Cardiac fibroblast (primary cell): ENCODE measurements around the genes C2orf42 and ANKRD53.

GRCh38 chr2:69750943-69751701, 9.2 kb downstream of the ANXA4 start:
- RRBS: no CpG with 5 or more reads among the region's 6 CpGs

DNA sequence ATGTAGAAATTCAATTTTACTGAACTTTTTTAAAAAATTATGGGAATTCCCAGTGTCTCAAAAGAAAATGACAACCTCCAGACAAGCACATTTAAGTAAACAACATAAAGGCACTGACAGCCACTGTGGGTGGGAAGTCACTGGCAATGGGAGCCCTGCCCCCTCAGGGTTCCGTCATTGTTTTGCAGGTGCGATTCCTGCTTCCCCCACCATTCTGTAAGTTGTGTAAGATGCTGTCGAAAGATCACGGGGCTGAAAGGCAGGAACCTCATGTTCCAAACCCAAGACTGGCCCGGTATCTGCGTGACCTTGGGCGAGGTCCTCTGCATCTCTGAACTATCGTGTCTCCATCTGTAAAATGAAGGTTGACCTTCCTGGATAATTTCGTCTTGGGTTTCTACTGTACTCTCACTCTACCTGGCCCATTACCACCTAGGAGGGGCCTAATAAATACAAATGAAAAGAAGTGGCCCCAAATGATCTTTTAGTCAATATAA, 15.8 kb upstream of the ASPRV1 start:
- RRBS: no CpG with 5 or more reads among the region's 9 CpGs

DNA sequence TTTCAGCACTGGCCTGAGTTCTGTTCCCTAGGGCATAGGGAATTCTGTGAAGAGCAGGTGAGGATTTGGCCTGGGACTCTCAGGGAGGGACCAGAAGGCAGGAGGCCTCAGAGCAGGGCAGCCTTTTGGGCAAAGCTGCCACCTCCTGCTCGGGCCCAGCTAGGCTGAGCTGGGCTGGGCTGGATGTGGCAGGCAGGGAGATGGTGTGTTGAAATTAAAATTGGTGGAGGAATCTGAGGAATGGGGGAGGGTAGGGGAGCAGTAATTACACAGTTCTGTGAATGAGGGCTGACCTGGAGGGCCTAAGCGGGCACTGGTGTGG, 21.9 kb upstream of the ASPRV1 start:
- RRBS: no CpG with 5 or more reads among the region's 2 CpGs

GRCh38 chr2:69985635-69986209, 24.3 kb upstream of the ASPRV1 start:
- RRBS: no CpG with 5 or more reads among the region's 11 CpGs

- RRBS: no CpG with 5 or more reads among the region's 4 CpGs
These were observed 52.4 kb upstream of the PCBP1 start for GRCh38 chr2:70034744-70035361.

DNA sequence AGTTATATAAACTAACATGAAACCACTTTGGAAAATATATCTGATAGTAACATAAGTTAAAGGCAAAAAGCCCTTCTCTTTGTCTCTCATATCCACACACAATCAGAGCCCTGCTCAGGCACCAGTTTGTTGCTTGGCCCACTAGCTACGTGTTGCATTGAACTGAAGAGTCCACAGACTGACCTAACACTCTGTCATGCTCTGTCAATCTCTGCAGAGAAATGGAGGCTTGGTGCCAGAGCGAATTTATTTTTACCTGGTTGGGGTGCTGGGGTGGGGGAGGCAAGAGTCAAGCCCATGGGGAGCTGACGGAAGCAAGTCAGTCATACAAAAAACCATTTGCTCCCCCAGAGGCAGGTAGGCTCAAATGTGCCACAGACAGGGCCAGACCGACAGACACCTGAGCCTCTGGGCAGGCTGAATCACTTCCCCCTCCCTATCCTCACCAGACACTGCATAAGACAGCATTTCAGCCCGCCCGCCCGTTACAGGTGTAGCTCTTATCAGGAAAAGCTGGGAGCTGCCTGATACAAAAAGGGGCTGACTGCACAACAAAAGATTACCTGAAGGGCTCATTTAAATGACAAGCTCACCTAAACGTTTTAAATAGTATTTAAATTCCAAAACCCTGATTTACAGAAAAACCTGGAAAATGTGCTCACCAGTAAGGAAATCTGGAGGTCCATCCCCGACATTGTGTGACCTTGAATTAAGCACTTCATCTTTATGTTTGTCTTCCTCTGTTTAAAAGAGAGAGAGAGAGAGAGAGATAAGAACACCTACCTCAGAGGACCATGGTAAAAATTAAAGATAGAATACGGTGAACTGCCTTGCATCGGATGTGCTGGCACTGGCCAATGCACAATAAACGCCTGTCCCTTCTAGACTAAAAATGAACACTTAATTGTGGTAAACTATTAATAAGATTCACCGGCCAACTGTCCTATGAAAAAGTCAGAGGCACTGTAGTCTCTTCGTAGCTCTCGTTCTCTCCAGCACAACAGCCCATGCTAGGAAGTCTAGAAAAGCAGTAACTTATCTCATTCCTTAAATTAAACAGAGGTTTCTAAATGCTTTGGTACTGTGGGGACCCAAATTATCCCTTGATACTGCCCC, 2.0 kb upstream of the PCBP1 start:
- RRBS: no CpG with 5 or more reads among the region's 15 CpGs

DNA sequence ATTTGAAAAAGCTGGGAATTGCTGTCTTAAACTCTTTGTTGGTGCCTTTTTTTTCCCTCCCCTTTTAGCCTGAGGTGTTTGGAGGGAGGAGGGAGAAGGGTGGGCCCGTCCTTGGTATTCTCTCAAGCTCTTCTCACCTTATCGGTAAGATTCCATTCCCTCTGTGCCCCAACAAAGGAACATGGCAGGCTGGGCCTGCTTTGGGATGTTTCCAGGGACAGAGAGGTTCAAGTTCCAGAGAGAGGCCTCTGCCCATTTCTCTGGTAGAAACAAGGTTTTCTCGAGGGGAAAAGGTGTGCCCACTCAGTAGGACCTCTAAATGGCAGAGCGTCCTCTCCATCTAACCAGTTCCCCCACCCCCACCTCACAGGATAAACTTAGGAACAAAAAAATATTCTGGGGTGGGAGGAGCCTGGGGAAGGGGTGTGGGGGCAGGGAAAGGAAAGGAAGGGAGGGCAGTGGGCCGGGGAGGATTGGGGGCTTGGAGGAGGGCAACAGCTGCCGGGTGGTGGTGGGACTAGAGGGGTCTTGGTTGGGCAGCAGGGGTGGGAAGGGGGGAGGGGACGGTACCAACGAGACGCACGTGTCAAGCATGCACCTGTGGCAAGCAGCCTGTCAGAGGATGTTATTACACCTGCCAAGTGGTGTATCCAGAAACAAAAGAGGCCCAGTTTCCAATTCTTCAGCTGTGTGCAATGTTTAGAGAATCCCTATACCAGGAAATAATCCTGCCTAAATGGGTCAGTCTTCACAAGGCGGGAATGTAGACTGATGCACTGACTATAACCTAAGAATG, 2.1 kb downstream of the PCBP1 start:
- RRBS: 0% methylated on average over 1 of the region's 11 CpGs

- RRBS: no CpG with 5 or more reads among the region's 7 CpGs
These were observed 2.9 kb downstream of the PCBP1 start for GRCh38 chr2:70089969-70090739.

GRCh38 chr2:70189961-70191200, at the start of gene C2orf42:
Gene C2orf42 (minus strand): TSS chr2:70191019.
- RRBS: 3% methylated on average over 20 of the region's 69 CpGs

GRCh38 chr2:70223557-70223864, 24.9 kb downstream of the TIA1 start:
- RRBS: no CpG with 5 or more reads among the region's 5 CpGs

GRCh38 chr2:70483699-70484337, 69.8 kb downstream of the TGFA start:
- RRBS: no CpG with 5 or more reads among the region's 1 CpG

DNA sequence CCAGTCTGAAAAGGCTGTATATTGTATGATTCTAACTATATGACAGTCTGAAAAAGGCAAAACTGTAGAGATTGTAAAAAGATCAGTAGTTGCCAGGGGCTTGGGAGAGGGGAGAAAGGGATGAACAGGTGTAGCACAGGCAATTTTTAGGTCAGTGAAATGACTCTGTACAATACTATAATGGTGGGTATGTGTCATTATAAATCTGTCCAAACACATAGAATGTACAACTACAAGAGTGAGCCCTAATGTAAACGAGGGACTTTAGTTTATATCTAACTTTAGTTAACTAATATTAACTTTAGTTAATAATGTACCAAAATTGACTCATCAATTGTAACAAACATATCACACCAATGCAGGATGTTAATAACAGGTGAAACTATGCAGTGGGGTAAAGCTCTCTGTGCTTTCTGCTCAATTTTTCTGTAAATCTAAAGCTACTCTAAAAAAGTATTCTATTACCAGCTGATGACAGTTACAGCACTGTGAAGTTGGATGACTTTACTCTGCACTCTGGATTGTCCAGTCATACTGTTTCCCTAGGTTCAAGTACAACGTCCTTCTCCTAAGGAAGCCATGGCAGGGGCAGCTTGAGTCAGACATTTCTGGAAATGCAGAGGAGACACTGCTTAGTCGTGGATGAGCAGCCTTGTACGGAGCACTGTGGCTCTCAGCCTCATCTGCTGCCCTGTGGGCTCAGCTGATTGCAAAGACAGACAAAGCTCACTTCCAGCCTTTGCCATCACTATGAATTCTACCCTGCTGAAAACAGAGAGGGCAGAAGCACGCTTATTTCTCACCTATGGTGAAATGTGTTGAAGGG, 26.1 kb downstream of the TGFA start:
- RRBS: no CpG with 5 or more reads among the region's 5 CpGs

DNA sequence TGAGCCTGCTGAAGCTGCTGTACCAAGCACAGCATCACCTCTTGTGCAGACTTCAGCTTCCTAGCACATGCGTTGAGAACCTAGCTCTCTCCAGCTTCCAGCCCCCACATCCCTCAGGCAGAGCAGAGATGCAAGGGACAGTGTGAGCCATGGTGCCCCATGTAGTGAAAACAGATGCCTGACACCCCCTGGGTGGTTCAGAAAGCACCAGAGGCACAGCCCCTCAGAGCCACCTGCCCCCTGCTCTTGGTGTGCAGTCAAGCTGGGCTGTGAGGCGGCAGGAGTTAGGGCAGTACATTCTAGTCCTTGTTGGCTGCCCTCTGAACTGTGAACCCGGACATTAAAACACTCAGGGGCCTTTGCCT, 52.7 kb downstream of the ADD2 start:
- RRBS: no CpG with 5 or more reads among the region's 3 CpGs

- RRBS: no CpG with 5 or more reads among the region's 3 CpGs
These were observed 16.1 kb upstream of the CD207 start for GRCh38 chr2:70851761-70852127.

GRCh38 chr2:70978207-70979360, at the start of gene ANKRD53:
Gene ANKRD53 (plus strand): TSS chr2:70978630.
- RRBS: 2% methylated on average over 21 of the region's 84 CpGs

- RRBS: no CpG with 5 or more reads among the region's 12 CpGs
These were observed 7.3 kb upstream of the TEX261 start for GRCh38 chr2:71001772-71002533.

- RRBS: no CpG with 5 or more reads among the region's 9 CpGs
These were observed 26.1 kb downstream of the MPHOSPH10 start for GRCh38 chr2:71156336-71157130.

DNA sequence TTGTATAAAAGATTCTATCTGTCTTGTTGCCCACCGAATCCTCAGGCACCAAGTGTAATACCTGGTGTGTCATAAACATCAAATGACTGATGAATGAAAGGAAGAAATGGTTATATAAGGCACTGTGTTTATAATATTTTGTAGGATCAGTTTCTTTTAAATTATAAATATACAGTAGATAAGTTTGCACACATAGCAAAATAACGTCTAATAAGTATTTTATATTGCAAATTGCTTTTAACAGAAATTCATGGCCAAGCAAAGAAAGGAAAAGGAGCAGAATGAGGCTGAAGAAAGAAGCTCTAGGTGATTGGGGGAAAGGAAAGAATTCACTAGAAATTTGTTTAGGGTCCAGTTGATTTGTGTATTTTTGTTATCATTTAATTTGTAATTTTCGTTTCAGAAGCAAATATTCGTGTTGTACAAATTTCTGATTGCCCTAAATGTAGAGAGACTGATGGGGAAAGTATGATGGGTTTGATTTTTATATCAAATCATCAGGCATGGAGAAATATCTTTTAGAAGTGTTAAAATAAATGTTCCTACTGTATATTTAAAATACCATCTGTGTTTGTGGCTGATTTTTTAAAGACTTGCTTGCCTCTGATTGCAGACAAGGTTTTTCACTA, 31.9 kb upstream of the DYSF start:
- RRBS: no CpG with 5 or more reads among the region's 4 CpGs

GRCh38 chr2:71555669-71556483, 89.4 kb downstream of the DYSF start:
- RRBS: no CpG with 5 or more reads among the region's 22 CpGs

GRCh38 chr2:71831121-71831703, 316.4 kb downstream of the CYP26B1 start:
- RRBS: no CpG with 5 or more reads among the region's 10 CpGs